ENCODE measurements around the gene CEP162.

DNA sequence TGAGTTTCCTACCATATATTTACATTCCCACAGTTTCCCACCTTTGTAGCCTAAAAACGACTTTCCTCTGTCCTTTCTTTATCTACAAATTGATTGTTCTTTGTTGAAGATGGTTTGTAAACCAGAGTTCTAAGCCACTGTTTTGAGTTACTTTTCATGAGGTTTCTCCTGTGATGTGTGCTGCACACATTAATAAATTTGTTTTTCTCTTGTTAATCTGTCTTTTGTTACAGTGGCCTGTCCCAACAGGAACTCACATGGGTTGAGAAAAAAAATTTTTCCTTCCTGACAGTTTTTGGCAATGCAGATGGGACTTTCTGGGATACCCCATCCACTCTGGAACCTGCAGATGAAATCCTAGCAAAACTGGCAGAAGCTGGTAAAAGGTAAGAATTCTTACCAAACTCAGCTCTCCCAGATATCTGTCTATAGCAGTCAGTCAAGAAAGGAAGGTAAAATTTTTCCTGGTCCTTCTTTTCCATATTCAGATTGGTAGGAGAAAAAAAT lies 88.2 kb downstream of the CEP162 start:
- PRO-cap, 3 experiments: no peak in any of the 3 experiments
- RRBS: no CpG with 5 or more reads among the region's 1 CpG

DNA sequence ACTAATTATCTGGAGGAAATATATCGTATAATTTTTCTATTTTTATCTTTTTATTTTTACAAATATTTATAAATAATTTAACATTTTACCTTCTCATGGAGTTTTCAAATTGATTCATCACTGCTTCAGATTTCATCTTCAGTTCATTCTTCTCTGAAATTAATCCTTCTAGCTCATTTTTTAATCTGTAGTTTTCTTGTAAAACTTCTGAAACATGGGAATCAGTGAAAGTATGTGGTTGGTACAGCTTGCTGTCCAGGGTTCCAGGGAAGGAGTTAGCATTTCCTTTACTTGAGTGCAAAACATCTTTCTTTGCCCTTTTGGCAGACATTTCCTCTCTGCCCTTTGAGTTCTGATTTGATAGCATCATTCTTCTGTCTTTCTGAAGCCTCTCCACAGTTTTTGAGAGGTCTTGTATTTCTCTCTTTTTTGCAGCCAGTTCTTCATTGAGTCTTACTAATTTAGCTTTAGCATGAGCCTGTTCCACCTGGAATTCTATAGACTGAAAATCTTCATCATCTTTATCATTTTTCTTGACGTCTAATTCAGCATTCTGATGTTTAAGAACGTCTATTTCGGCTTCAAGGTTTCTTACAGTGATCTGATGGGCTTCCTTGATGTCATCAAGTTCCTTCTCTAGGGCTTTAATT lies 74.9 kb downstream of the CEP162 start:
- PRO-cap, 3 experiments: no peak in any of the 3 experiments
- RRBS: no CpG with 5 or more reads among the region's 4 CpGs

- PRO-cap, 3 experiments: no peak in any of the 3 experiments
- RRBS: no CpG with 5 or more reads among the region's 2 CpGs
Observed at GRCh38 chr6:84163024-84163615, 64.3 kb downstream of the CEP162 start.

- PRO-cap, 3 experiments: peak in 3 of 3 experiments; most common plus-strand start chr6:84227718 (in 1); most common minus-strand start chr6:84227615 (in 3)
- RRBS: 2% methylated on average over 3 of the region's 55 CpGs
Observed at GRCh38 chr6:84226881-84228167, at the start of gene CEP162. CEP162 (minus strand) TSS chr6:84227643.

GRCh38 chr6:84617905-84618834 lies 146.2 kb downstream of the TBX18 start:
- PRO-cap, 3 experiments: no peak in any of the 3 experiments
- RRBS: no CpG with 5 or more reads among the region's 8 CpGs

- PRO-cap, 3 experiments: no peak in any of the 3 experiments
Observed at GRCh38 chr6:85451411-85451624, 1.4 kb downstream of the NT5E start.

DNA sequence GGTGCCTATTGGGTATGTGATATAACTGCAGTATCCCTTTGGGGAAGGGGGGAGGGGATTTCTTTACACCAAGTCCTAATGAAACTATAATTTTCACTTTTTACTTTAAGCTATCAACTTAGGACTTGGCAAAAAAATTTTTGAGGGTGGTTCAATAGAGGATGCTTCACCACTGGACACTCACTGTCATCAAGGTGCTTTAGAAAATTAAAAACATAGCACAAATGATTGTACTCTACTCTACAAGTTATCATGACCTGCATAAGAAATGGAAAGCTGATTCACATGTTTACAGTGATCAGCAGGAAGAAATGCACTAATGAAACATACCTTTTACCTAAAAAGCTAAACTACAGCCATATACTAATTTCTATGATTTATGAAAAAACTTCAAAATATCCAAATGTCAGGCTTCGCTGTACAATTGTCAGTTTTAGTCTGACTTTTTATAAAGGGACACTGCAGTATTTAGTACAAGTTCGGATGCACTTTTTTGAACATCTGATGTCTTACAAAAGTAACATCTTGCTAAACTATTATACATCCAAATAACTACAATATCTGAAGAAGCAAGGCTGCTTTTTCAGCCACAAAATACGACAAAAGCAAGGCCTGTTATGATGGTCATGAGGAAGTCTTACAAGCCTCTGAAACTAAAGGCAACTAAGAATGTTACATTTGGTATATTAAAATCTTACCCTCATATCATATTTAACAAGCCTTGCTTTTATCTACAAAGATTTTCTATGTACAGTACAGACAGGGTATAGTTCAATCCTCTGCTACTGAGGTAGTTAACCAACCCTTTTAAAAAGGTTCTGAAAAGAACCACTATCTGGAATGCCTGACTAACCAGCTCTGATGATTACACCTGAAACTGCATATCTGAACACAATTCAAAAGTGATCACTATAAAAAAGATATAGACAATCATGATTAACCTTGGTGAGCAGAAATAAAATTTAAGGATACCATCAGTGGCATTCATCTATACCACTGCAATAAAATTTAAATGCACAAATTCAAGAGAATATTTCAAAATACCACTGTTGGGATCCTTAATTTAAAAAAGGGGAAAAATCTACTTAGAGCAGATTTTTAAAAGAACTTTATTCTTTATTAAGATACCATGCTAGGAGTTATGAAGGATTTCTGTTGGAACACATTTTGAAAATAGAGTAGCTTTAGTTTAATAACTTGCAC lies 18.2 kb upstream of the SNX14 start:
- PRO-cap, 3 experiments: no peak in any of the 3 experiments
- RRBS: no CpG with 5 or more reads among the region's 3 CpGs

- PRO-cap, 3 experiments: peak in 3 of 3 experiments; most common plus-strand start chr6:85643700 (in 2); most common minus-strand start chr6:85643855 (in 3)
- RRBS: 2% methylated on average over 32 of the region's 79 CpGs
Observed at GRCh38 chr6:85643477-85644382, 1.0 kb upstream of the SYNCRIP start.

- PRO-cap, 3 experiments: peak in 3 of 3 experiments; most common plus-strand start chr6:85678148 (in 1); most common minus-strand start chr6:85678733 (in 3)
- RRBS: under 1% methylated on average over 8 of the region's 55 CpGs
Observed at GRCh38 chr6:85677710-85678812, 35.4 kb upstream of the SYNCRIP start.

DNA sequence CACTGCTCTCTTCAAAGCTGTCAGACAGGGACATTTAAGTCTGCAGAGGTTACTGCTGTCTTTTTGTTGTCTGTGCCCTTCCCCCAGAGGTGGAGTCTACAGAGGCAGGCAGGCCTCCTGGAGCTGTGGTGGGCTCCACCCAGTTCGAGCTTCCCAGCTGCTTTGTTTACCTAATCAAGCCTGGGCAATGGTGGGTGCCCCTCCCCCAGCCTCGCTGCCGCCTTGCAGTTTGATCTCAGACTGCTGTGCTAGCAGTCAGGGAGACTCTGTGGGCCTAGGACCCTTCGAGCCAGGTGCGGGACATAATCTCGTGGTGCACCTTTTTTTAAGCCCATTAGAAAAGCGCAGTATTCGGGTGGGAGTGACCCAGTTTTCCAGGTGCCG lies 384.2 kb upstream of the SYNCRIP start:
- PRO-cap, 3 experiments: no peak in any of the 3 experiments
- RRBS: no CpG with 5 or more reads among the region's 9 CpGs

DNA sequence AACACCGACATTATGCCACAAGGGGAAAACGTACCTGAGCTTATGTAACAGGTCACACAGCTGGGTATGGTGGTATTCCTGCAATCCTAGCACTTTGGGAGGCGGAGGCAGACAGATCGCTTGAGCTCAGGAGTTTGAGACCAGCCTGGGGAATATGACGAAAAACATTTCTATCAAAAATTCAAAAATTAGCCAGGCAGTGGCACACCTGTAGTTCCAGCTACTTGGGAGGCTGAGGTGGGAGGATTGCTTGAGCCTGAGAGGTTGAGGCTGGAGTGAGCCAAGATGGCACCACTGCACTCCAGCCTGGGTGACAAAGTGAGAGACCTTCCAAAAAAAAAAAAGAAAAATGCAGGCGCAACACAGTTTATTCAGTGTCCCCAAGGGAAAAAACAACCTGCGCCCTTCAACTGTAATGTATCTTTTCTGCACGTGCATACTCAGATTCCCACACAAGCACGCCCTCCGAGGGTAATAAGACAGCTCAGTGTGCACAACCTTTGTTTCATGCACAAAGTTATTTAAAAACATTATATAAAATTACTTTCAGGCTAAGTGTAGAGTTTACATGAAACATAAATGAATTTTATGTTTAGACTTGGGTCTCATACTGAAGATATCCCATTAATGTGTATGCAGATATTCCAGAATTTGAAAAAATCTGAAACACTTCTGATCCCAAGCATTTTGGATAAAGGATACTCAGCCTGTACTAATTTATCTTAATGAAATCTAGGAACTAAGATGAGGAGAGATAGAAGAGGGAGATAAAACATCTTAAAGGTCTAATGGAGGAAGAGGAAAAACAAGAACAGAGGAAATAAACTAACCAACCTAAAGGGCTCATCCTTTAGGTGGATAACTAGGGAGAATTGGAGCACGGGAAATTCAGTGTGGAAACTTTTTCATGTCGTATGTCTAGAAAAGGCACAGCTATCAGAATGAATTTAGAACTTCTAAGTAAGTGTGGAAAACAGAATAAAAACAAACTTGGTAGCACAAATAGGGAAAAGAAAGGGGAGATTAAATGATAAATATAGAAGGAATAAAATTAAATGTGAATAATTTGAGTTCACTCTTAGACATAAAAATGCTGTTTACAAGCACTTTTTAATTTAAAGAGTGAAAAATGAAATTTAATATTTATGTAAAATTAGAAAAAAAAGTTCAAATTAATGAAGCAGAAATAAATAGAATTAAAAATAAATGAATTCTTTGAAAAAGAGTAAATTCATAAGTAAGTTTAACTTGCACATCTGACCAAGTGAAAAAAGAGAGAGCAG lies 38.3 kb downstream of the ZNF292 start:
- PRO-cap, 3 experiments: no peak in any of the 3 experiments
- RRBS: no CpG with 5 or more reads among the region's 12 CpGs

GRCh38 chr6:88614214-88614949 lies 349.0 kb downstream of the RNGTT start:
- PRO-cap, 3 experiments: no peak in any of the 3 experiments
- RRBS: no CpG with 5 or more reads among the region's 3 CpGs

DNA sequence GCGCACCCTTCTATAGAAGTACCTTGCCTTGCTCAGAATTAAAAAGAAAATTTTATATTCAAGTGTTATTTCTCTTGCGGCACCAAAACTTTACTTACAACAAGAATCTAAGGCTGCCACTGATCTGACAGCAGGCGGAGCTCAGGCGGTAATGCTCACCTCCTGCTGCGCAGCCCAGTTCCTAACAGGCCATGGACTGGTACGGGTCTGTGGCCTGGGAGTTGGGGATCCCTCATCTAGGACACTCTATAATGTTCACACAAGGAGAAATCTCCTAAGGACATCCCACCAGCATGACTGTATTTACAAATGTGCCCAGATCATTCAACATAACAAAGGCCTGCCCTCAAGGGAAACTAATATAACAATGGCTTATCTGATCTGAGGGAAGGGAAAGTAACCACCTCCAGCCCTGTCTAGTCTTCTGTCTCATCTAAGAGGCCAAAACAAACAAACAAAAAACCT lies 232.9 kb downstream of the RNGTT start:
- PRO-cap, 3 experiments: no peak in any of the 3 experiments
- RRBS: no CpG with 5 or more reads among the region's 6 CpGs

DNA sequence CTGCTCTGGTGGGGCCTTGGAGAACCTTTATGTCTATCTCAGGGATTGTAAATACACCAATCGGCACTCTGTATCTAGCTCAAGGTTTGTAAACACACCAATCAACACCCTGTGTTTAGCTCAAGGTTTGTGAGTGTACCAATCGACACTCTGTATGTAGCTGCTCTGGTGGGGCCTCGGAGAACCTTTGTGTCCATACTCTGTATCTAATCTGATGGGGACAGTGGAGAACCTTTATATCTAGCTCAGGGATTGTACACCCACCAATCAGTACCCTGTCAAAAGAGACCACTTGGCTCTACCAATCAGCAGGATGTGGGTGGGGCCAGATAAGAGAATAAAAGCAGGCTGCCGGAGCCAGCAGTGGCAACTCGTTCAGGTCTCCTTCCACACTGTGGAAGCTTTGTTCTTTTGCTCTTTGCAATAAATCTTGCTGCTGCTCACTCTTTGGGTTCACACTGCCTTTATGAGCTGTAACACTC lies 15.0 kb upstream of the PNRC1 start:
- PRO-cap, 3 experiments: no peak in any of the 3 experiments
- RRBS: no CpG with 5 or more reads among the region's 5 CpGs

GRCh38 chr6:89070940-89071447 lies 9.6 kb upstream of the PNRC1 start:
- PRO-cap, 3 experiments: no peak in any of the 3 experiments

DNA sequence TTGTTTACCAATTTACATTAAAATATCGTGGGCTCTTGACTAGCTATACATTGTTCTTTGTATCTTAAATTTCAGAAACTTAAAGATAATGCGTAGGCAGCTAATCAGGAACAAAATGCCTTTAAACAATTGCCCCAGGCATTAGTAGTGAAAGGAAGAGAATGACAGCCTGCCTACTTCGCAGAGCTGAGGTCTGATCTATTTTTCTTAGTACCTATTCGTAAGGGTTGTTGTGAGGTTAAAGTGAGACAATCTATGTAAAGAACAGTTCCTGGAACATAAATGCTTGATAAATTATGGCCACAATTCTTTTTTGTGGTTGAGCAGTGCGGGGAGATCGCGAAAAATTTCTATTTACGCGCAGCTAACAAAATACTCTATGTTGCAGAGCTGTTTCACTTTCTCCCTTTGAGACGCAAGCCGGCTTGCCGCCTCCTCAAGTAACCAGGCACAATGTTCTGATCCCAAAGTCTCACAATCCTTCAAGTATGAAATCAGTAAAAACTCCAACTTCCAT lies 983 bp upstream of the PNRC1 start:
- PRO-cap, 3 experiments: peak in 3 of 3 experiments; most common plus-strand start position 147 of the sequence (in 2); most common minus-strand start position 410 of the sequence (in 3)
- RRBS: no CpG with 5 or more reads among the region's 12 CpGs

GRCh38 chr6:89080027-89080180 lies 647 bp upstream of the PNRC1 start:
- PRO-cap, 3 experiments: no peak in any of the 3 experiments
- RRBS: no CpG with 5 or more reads among the region's 6 CpGs

DNA sequence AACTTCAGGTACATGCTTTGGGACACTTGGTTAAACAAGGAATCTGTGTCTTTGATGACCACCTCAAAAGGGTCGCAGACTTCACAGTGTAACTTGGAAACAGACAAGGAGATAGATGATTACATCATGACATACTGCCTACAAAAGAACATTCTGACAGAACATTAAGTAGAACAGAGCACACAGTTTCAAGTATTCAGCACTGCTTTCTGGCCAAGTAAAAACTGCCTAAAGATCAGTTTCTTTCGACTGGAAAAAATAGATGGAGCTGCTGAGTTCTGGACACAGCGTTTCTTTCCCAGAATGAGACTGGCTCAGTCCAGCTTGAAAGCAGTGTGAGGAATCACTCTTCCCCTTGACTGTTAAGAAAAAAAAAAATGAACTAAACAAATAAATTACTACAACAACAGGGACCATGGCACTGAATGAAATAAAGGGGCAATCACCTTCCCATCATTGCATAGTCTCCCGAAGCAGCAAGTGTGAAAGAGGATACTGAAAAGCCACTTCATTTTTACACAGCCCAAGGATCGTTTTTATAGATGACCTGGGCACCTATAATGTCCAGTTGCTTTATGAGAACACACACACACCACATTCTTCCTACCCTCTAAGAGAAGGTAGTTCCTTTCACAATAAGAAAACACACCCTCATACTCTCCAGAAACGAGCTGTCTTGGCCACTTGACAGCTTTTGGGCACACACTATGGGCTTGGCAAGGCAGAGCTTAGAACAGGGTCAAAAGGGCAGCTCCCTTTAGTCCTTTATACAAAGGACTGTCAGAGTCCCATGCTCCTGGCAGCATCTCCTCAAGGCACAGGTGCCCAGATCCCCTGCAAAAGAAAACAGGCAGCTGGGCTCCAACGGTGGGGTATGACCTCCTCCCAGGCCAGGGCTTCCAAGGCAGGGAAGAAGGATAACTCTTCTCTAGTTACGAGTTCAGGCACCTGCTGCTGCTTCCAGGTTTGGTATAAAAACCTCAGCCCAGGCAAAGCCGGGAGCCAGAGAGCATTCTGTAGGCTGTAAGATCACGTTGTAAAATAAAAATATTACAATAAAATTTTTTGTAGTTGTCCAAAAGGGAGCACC lies 4.7 kb upstream of the LYRM2 start:
- PRO-cap, 3 experiments: no peak in any of the 3 experiments
- RRBS: no CpG with 5 or more reads among the region's 10 CpGs

DNA sequence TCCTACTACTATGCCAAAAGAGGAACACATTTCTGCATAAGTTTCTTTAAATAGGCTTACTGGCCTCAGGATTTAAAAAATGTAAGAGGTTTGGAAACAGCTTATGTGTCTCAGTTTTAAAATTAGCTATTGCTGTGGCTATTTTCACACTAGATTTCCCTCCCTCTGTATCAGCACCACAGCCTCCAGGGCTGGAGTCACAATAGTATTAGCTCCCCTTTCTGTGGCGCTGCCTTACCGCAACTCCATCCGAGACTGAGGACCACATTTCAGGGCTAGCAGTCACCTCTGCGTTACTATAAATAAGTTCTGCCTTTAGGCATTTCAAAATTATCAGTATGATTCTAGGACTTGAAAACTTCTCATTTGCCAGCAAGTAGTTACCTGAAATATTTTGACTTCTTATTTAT lies 105.7 kb downstream of the GJA10 start:
- PRO-cap, 3 experiments: peak in 2 of 3 experiments; most common minus-strand start position 257 of the sequence (in 2)
- RRBS: no CpG with 5 or more reads among the region's 4 CpGs

- PRO-cap, 3 experiments: no peak in any of the 3 experiments
- RRBS: no CpG with 5 or more reads among the region's 6 CpGs
Observed at GRCh38 chr6:90000757-90001510, 106.7 kb downstream of the GJA10 start.

All from breast (tissue), 4 donors.